Temporal lobe (tissue), 2 donors: Measurements from ENCODE around the genes GPAT2, ARID5A and KANSL3.

GRCh38 chr2:95075389-95075955 lies 46.1 kb downstream of the MRPS5 start:
- RAMPAGE, long total RNA: no peak

DNA sequence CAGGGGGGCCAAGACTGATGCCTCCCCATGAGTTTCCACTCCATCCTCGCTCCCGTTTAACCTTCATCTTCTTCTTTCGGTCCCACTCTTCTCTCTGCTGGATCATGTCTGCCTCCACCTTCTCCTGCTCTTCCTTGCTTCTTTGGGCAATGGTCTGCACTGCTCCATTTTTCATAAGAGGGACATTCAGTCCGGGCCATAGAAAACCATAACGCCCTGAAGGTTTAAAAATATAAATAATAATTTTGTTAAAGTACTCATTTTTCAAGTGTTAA lies 13.5 kb downstream of the MRPS5 start:
- RAMPAGE, long total RNA: no peak

DNA sequence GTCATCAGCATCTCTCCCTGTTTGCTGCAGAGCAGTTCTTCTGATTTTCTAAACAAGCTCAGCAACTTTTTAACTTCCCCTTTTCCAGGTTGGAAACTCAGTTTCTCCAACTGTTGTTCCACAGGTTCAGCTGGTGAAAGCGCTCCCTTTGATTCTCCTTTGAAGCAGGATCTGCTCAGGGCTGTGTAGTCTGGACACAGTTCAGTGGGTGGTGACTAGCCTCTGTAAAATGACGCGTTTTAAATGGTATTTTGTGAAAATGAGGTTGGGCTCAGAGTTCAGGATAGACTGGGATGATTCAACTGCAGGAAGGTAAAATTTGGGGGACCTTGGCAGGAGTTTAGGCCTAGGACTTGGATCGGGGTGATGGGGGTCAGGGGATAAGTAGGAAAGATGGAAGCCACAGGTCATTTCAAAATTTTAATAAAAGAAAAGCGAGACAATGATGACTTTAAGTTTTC lies 106.4 kb downstream of the TRIM43 start:
- RAMPAGE, long total RNA: no peak

GRCh38 chr2:95882228-95882722 lies 109.3 kb downstream of the ANKRD36C start:
- RAMPAGE, long total RNA: no peak

GRCh38 chr2:95885883-95886408 lies 105.7 kb downstream of the ANKRD36C start:
- RAMPAGE, long total RNA: no peak

GRCh38 chr2:96034865-96035223 lies at the start of gene GPAT2:
Gene GPAT2 (minus strand): TSS chr2:96034916.
- RAMPAGE, long total RNA: no peak

DNA sequence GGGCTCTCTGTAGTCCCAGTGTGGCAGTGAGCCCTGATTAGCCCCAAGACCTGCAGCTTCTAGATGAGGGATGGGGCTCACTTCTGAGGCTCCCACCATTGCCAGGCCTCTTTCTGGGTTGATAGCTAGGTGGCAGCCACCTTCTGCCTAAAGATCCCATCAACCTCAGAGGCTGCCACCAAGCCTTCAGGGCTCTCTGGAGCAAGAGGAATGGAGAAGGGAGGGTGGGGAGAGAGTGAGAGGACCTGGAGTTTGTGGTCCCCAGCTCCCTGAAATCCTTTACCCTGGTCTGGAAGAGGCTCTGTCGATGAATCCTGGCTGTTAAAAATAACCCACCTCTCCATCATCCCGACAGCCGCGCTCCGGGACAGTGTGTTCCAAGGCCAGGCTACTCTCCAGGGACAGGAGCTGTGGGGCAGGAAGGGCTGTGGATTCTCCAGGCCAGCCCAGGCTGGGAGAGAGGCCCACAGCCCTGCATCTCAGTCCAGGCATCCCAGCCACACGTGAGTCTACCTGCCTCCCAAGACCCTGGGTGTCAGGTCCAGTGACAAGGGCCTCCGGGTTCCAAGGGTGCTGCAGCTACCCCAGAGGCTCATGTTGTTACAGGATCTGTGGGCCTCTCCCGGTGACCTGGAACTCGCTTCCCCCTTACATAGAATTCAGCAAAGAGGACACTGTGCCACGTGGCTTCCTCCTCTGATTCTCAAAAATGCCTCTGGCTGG lies 17.5 kb downstream of the ADRA2B start:
- RAMPAGE, long total RNA: no peak

DNA sequence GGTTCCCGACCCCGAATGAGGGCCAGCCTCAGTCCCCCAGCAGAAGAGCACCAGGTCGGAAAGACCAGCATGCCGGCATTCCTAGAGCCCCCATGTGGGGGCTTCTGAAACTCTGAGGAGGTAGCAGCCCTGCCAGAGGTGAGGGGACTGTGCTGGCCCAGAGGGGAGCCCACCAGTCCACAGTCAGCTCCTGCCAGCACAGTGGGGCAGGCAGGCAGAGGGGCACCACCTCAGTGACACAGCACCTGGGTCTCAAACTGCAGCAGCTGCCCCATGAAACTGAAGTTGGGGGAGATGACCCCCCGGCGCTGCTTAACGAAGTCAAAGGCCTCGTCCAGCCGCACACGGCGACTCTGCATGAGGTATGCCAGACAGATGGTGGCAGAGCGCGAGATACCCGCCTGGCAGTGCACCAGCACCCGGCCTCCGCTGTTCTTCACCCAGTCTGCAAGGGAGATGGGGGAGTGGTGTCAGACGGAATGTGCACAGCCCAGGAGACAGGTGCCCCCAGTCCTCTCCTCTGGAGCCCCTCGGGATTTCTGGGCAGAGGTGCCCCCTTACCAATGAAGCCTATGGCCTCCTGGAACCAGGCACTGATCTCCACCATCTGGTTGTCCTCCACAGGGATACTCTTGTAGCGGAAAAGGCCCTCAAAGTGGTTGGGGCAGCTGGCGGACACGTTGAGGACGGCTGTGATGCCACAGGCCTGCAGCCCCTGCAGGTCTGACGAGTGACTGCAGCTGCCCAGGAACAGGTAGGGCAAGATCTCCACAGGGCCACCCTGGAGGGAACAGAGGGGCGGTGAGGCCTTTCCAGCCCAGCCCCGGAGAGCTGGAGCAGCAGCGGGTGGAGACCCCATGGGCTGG lies 1.4 kb downstream of the DUSP2 start:
- RAMPAGE, long total RNA: no peak

GRCh38 chr2:96144459-96144888 lies 766 bp downstream of the DUSP2 start:
- RAMPAGE, long total RNA: no peak

GRCh38 chr2:96209484-96210033 lies 932 bp upstream of the STARD7 start:
- RAMPAGE, long total RNA: no peak

DNA sequence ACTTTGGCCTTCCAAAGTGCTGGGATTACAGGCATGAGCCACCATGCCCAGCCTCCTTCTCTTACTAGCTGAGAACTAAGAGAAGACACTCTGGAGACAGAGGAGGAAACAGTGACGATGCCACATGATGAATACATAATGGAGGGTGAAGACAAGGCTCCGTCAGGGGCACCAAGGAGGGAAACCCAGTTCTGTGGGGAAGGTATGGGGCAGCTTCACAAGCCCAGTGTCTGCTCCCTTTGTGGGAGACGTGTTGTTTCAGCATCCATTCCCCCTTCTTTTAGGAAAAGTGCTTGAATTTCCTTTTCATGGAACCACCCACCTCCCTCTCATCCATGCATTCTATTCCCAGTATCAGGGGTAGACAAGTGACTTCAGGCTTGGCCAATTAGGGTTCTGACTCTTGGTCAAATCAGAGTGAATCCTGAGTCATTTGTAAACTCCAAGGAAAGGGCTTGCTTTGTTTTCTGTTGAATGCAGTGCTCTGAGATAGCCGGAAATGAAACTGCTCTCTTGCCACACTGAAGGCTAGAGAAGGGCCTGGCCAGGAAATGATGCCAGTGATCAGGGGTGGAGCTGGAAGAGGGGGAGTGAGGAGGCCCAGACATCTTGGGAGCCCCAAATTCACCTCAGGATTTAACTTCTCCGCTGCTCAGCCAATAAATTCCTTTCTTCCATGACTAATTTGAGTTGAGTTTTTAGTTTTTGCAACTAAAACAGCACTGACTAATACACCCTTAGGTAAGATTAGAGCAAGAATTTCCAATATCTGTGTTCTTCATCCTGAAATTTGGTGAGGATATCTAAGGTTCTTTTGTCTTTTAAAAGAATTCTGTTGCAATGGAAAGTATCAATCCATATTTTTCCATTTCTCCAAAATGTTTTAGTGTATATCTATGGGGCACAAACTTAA lies 23.6 kb downstream of the TMEM127 start:
- RAMPAGE, long total RNA: no peak

- RAMPAGE, long total RNA: no peak
Measured at GRCh38 chr2:96274153-96275066, 8.4 kb downstream of the CIAO1 start.

DNA sequence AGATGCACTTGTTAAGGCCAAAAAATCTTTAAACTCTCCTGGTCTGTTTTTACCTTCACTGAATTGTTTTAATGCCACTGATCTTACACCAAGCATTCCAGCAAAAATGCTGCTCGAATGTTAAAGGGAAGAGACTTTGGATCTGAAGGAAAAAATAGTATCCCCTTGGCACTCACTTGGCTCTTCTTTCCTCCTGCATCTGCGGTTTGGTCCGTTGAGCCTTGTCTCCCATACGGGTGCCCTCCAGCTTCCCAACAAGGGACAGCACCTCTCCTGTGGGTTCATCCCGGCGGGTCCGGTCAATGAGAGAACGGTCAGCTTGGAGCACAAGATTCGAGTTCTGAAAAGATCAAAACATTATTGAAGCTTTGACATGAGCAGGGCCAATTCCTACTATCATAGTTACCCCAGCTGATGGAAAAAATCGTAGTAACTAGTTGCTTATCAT lies 793 bp downstream of the SNRNP200 start:
- RAMPAGE, long total RNA: no peak

DNA sequence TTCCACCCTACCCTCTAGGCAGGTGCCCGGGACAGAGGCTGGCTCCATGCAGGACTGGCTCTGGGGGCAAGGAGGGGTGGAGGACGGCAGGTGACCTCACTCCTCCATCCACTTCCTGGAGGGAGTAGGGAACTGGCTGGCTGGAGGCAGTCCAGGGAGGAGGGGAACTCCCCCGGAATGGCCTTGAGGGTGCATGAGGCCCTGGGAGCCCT lies 2.2 kb downstream of the NEURL3 start:
- RAMPAGE, long total RNA: no peak

- RAMPAGE, long total RNA: start-site peak on the plus strand at chr2:96536752-96536757, 57 and 19 reads in 2 replicates
Measured at GRCh38 chr2:96536388-96537005, at the start of gene ARID5A. Gene ARID5A (plus strand): TSS chr2:96536752.

DNA sequence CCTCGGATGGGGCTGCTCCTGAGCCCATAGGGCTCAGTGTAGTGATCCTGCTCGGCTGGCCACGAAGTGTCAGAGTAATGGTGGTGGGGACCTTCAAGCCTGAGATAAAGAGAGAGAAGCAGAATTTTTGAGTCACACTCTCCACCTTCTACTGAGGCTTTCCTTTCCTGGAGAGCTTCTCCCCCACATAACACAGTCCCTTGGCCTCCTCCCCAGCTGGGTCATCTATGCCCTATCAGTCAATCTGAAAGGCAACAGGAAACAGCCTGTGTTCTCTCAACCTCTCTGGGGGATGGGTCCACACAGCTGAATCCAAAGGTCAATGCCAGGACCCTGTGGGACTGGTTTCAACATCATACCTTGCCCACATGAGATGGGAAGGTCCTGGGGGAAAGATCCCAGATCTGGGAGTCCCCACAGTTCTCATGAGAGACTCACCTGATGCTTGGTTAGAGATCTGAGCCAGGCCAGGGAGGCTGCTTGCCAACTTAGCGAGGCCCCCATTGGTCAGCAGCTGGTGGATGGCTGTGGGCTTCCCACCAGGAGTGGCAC lies 36.4 kb downstream of the KANSL3 start:
- RAMPAGE, long total RNA: no peak

- RAMPAGE, long total RNA: no peak
Measured at GRCh38 chr2:96634845-96635599, 3.1 kb downstream of the KANSL3 start.

DNA sequence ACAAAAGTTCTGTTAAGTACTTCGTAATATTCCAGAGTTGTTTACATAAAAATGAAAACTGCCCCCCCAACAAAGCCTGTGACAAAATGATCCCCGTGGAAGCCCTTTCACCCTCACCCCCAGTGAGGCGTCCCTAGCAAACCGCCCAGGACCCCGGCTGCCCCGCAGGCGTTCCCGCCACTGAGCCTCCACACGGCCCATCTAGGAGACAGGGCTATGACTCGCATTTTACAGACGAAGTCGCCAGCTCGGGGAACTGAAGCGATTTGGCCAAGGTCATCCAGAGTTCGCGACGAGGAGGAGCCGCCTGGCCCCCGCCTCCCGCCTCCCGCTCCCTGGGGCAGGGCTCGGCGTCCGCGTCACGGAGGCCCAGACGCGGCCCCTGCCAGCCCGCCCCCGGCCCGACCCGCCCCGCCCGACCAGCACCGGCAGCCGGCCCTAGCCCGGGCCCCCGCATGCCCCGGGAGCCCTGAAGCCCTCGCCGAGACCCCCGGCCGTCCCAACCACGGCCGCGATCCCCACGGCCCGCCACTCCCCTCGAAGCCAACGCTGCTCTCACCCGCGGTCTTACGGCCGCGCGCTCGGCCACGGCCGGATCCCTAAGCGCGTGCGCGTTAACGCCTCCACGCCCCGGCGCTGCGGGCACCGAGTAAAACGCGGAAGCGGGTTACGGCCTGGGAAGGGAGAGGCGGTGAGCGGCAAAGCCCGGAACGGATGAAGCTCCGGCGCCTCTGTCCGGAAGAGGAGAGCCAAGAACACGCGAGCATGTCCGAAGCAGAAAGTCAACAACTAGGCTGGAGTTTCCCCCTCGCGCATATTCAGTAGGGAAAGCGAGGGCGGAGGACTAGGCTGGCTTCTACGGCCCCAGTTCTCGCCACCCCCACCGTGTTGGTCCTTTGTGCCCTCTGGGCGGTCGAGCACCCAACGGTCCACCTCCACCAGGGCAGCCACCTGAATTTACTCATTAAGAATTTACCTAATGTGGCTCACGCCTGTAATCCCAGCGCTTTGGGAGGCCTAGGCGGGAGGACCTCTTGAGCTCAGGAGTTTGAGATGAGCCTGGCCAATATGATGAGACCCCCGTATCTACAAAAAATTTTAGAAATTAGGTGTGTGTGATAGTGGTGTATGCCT lies at the start of gene KANSL3:
Gene KANSL3, minus strand, starts transcription at position 589 of the 1,134 bp plus-strand sequence.
- RAMPAGE, long total RNA: no peak

- RAMPAGE, long total RNA: no peak
Measured at GRCh38 chr2:96761656-96762332, 1.1 kb downstream of the CNNM4 start.

DNA sequence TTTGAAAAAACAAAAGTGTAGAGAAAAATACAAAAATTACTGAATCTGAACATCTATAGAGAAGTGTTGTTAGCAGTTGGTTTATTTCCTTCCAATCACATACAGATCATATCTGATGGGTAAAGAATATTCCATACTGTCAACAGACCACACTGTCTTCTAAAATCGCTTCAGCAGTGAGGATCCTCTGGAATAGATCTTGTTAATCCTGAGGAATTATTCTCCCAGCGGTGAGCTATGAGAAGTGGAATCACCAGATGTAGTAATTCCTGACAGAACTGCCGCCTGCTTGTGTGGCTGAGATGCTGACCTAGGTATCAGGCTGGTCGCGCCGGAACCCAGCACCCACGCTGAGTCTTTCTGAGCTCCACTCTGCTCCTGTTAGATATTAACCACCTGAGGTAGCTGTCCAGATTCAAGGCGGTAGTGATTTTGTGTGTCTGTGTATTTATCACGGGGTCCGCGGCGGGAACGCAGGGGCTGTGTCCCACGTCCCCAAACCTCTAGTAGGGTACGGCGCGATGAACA lies 838 bp upstream of the CNNM3 start:
- RAMPAGE, long total RNA: no peak